ENCODE measurements around a stretch of chr17.

- RRBS: no CpG with 5 or more reads among the region's 5 CpGs
Observed at GRCh38 chr17:69322971-69323828, 3.7 kb downstream of the ABCA5 start.

GRCh38 chr17:69500813-69501205 lies 86.3 kb downstream of the MAP2K6 start:
- RRBS: no CpG with 5 or more reads among the region's 3 CpGs

GRCh38 chr17:69606993-69607640 lies 192.6 kb downstream of the MAP2K6 start:
- RRBS: no CpG with 5 or more reads among the region's 6 CpGs

DNA sequence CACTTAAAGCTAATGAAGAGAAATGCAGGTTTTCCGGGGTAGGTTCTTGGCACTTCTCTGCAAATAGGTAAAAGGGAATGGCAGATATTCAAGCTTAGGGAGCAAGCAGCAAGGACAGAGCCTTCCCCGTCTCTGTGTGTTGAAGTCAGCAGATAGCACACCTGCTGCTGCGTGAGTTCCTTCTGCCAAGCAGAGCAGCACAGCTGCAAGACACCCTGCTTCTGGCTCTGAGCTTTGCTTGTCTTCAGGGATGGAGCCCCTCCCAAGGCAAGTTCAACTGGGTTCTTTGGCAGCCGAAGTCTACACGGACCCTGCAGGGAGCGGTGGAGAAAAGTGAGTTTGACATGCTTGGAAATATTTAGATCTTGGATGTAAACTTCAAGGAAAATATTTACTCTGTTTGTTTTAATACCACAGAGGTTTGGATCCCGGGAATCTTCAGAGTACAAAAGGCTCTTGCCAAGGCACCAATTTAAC lies 113.5 kb upstream of the KCNJ16 start:
- RRBS: no CpG with 5 or more reads among the region's 7 CpGs

DNA sequence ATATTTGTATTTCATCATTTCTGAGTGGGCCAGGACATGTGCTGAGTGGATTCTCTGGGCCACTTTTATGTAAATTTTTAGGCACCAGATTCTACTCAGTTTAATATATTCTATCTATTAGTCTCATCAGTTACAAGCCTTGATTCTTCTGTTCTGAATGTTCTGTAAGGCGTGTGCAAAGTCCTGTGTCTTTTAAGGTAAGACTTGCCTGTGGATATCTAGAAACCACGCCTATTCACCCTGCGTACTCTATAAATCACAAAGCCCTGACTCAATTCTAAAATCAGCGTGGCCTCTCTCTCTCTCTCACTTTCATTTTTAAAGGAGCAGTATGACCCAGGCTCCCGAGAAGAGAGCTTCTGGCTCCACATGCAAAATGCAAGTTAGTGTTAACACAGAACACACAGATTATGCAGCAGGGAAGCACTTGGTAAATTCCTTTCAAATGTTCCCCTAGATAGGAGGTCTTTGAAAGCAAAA lies 32.0 kb upstream of the KCNJ2 start:
- RRBS: no CpG with 5 or more reads among the region's 5 CpGs

- RRBS: no CpG with 5 or more reads among the region's 22 CpGs
Observed at GRCh38 chr17:70175605-70176407, 6.5 kb downstream of the KCNJ2 start.

- RRBS: no CpG with 5 or more reads among the region's 7 CpGs
Observed at GRCh38 chr17:70661143-70661692, 491.9 kb downstream of the KCNJ2 start.

DNA sequence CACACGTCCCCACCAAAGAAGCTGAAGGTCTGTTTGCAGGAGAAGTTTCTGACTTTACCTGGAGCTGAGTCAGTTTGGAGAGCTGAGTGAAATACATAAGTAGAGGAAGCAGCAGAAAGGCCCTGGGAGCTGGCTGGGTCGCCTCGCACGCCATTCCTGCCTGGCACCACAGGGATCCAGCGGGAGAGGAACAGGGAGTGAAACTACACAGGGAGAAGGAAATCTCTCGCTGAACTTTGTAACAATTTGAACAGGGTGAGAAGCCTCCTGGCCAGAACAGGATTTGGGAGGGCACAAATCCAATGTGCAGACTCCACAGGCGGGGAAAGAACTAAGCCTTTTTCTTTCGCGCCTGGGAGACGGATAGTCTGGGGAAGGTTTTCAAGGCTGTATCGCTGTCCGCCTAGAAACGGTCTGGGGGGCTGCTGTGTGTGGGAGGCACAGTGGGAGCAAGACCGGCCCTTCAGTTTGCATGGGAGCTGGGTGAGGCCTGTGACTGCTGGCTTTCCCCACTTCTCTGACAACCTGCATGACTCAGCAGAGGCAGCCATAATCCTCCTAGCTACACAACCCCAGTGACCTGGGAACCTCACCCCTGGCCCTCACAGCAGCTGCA lies 778.4 kb downstream of the KCNJ2 start:
- RRBS: no CpG with 5 or more reads among the region's 14 CpGs

DNA sequence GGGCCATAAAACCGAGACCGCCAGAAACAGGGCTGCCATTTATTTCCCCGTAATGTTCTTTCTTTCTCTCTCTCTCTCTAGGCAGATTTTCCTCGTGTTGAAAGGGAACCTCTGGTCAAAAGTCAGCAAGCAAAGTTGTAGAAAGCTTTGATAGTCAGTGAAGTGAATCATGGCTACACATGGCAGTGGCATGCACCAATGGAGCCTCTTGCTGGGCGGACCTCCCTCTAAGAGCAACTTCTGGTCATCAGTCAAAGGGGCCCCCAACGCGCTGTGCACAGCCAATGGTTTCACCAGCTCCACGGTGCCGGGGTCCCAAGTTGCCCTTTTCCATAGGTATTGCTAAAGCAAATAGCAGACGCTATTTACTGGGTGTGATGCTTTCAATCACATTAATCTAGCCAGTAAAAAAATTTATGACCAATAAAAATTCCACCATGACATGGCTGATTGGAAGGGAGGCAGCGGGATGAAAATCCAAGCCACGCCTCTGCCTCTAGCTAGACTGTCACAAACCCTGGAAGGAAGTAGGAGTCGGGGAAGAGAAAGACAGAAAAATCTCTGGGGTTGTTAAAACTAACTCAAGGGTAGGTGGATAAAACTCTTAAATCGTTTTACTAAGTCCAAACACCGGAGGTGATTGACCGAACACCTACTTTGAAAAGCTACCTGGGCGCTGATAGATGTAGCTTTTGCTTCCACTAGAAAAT lies 680.3 kb upstream of the SOX9 start:
- RRBS: no CpG with 5 or more reads among the region's 17 CpGs

- RRBS: no CpG with 5 or more reads among the region's 38 CpGs
Observed at GRCh38 chr17:72122338-72122935, 1.6 kb downstream of the SOX9 start.

DNA sequence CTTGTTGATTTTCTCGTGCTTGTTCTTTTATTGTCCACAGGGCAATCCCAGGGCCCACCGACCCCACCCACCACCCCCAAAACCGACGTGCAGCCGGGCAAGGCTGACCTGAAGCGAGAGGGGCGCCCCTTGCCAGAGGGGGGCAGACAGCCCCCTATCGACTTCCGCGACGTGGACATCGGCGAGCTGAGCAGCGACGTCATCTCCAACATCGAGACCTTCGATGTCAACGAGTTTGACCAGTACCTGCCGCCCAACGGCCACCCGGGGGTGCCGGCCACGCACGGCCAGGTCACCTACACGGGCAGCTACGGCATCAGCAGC lies 2.6 kb downstream of the SOX9 start:
- RRBS: 90% methylated on average over 1 of the region's 26 CpGs

- RRBS: no CpG with 5 or more reads among the region's 11 CpGs
Observed at GRCh38 chr17:72151422-72152018, 30.7 kb downstream of the SOX9 start.

DNA sequence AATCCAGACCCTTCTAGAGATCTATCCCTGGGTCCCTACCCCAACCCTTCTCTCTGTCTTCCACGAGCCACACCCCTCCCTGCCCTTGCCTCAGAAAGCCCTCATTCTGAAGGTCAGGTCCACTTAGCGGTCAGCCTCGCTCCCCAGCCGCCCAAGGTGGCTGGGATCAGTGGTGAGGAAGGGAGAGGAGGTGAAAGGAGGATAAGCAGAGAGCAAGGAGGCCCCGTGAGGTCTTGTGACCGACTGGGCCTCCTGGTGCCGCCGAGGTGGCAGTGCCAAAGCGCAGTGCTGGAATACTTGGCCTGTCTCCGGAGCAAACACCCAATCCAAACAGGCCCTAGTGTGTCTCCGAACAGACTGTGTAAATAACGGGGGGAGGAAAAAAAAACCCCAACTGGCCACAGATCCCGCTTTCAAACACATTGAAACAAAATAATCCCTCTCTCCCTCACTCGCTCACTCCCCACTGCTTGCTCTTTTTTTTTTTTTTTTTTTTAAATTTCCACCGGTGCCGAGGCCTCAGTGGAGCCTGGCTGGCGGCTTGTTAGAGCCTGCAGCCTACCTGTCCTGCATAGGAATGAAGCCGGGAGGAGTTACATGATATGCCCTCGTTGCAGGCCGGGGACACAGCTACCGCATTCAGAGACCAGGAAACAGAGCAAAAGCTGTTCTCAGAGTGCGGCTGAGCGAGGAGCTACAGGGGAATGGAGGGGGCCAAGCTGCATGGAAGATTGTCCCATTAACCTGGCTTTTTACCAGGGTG lies 381.0 kb downstream of the SOX9 start:
- RRBS: 84% methylated on average over 4 of the region's 23 CpGs

DNA sequence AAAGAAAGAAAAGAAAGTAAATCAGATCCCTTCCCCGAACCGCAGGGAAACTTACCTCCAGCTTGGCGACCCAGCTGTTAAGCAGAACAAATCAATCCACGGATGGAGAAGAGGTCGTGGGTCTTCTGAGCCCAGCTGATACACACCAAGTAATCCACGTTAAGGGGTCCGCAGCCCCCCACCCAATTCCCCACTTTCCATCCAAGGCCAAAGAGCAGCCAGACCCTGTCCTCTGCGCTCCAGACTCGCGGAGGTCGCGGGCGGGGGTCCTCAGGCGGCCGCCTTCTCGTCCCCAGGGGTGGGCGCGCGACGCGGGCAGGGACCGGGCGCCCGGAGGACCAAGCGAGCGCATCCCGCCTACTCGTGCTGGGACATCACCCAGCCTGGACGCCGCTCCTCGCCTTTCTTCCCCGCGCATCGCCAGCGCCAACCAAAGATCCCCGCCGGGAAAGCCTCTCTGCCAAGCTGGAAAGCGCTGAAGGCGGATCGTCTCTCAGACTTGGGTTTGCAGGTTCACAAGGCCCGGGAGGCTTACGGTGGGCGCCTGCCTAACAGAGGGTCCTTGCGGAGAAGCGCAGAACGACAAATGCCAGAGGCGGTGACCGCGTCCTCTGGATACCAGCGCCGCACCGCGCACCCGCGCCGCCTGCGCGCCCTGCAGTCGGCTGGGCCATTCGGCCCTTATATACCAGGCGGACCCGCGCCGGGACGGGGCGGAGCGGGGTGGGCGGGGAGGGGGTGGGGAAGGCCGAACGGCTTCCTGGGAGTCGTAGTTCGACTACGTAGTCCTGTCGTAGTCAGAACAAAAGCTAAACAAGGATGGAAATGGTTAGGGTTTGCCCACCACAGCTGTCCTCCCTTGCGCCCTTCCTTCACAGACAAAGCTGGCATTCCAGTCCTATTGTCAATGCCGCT lies 471.6 kb downstream of the SOX9 start:
- RRBS: 33% methylated on average over 3 of the region's 76 CpGs

- RRBS: no CpG with 5 or more reads among the region's 11 CpGs
Observed at GRCh38 chr17:72747257-72747859, 345.1 kb downstream of the SLC39A11 start.

- RRBS: no CpG with 5 or more reads among the region's 6 CpGs
Observed at GRCh38 chr17:72873684-72874172, 218.8 kb downstream of the SLC39A11 start.

- RRBS: no CpG with 5 or more reads among the region's 11 CpGs
Observed at GRCh38 chr17:72885839-72886720, 206.4 kb downstream of the SLC39A11 start.

DNA sequence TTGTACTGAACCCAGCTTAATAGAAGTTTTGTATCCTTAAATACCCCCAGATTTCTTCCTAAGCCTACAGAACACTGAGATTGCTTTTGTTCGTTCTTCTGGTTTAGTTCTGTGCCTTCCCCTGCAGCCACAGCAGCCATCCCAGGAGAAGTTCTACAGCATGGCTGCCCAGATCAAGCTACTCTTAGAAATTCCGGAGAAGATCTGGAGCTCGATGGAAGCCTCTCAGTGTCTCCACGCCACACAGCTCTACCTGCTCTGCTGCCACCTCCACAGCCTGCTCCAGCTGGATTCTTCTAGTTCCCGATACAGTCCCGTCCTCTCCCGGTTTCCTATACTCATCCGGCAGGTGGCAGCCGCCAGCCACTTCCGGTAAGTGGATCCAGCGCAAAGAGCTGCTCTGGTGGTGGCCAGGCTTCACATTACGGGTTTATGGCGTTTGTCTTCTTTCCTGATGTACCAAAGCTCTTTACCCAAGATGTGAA lies 3.6 kb downstream of the COG1 start:
- RRBS: no CpG with 5 or more reads among the region's 13 CpGs

- RRBS: 8% methylated on average over 16 of the region's 49 CpGs
Observed at GRCh38 chr17:73232540-73233404, 539 bp downstream of the C17orf80 start.

- RRBS: no CpG with 5 or more reads among the region's 9 CpGs
Observed at GRCh38 chr17:73304385-73304801, 7.4 kb downstream of the CDC42EP4 start.

All from NB4 (cell line).